SUDHL5 (cell line): ENCODE measurements around a stretch of chr3.

GRCh38 chr3:50258692-50259421, 10.1 kb upstream of the SEMA3B start:
- PRO-cap: no peak

GRCh38 chr3:50261308-50262120, 7.4 kb upstream of the SEMA3B start:
- PRO-cap: no peak

DNA sequence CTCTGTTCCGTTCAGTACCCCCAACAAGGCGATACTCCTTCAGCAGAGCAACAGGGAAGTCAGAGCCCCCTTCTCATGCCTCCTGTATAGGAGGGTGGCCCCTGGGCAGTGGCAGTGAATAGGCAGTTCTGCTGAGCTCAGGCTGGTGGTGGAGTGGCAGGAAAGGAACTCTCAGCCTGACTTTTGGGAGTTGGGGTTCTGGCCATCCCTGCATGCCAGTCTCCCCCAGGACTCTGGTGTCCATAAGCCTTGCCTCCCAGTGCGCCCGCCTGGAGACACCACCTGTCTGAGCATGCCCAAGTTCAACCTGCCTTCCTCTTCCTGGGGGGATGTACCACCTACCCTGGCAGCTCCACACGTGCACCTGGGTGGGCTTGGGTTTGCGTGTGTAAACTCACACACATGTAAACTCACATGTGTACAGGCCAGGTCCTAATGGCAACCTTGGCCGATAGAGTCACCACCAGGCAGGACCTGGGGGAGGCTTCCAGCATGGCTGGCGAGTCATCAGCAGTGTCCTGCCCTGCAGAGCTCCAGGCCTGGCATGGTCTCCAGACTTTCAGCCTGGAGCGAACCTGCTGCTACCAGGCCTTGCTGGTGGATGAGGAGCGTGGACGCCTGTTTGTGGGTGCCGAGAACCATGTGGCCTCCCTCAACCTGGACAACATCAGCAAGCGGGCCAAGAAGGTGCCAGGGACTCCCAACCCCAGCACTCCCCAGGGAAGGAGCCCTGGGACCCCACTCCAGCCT, 826 bp downstream of the SEMA3B start:
- PRO-cap: no peak

GRCh38 chr3:50449991-50451295, 53.0 kb downstream of the CACNA2D2 start:
- PRO-cap: no peak

- PRO-cap: no peak
Observed at GRCh38 chr3:50530233-50530989, 27.0 kb upstream of the CACNA2D2 start.

- PRO-cap: no peak
Observed at GRCh38 chr3:50581469-50581953, 12.2 kb downstream of the HEMK1 start.

- PRO-cap: no peak
Observed at GRCh38 chr3:50606602-50607529, 4.7 kb downstream of the CISH start.

GRCh38 chr3:50657808-50658478, 16.8 kb upstream of the DOCK3 start:
- PRO-cap: no peak

GRCh38 chr3:51413224-51413598, 22.1 kb downstream of the RBM15B start:
- PRO-cap: no peak

DNA sequence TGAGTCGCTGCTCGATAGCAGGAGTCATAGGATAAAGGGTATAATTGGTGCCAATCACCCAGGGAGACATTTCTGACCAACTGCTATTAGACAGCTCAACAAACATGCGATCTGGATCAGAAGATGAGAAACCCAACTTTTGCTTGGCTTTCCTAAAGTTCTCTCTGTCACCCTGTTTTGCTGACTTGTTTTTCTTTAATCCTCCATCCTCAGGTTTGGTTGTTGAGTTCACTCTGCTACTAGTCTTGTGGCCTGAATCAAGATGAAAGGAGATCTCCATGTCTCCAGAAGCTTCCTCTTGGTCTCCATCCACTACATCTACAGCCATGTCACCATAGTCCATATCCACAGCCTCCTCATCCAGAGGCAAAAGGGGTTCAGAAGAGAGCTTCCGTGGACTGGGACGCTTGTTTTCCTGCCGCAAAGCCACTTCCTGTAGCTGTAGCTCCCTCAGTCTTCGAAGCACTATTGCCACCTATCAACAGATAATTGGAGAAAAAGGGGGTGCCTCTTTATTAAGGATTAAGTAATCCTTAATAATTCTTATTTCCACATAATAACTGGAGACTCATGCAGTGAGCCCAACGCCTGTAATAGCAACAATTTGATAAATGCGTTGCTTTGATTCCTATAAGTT, 50.5 kb downstream of the RBM15B start:
- PRO-cap: no peak

DNA sequence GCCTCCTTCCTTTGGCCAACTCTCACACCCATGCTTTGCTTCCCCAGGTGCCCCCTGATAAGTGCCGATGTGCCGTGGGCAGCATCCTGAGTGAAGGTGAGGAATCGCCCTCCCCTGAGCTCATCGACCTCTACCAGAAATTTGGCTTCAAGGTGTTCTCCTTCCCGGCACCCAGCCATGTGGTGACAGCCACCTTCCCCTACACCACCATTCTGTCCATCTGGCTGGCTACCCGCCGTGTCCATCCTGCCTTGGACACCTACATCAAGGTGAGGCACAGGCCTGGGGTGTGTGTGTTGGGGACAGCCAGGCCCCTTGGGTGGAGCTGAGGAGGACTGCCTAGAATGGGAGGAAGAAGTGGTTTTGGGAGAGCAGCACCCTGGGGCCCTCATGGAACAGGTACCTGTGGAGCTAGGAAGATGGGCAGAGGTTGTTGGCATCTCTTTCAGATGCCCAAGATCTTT, 13.3 kb downstream of the TEX264 start:
- PRO-cap: no peak

DNA sequence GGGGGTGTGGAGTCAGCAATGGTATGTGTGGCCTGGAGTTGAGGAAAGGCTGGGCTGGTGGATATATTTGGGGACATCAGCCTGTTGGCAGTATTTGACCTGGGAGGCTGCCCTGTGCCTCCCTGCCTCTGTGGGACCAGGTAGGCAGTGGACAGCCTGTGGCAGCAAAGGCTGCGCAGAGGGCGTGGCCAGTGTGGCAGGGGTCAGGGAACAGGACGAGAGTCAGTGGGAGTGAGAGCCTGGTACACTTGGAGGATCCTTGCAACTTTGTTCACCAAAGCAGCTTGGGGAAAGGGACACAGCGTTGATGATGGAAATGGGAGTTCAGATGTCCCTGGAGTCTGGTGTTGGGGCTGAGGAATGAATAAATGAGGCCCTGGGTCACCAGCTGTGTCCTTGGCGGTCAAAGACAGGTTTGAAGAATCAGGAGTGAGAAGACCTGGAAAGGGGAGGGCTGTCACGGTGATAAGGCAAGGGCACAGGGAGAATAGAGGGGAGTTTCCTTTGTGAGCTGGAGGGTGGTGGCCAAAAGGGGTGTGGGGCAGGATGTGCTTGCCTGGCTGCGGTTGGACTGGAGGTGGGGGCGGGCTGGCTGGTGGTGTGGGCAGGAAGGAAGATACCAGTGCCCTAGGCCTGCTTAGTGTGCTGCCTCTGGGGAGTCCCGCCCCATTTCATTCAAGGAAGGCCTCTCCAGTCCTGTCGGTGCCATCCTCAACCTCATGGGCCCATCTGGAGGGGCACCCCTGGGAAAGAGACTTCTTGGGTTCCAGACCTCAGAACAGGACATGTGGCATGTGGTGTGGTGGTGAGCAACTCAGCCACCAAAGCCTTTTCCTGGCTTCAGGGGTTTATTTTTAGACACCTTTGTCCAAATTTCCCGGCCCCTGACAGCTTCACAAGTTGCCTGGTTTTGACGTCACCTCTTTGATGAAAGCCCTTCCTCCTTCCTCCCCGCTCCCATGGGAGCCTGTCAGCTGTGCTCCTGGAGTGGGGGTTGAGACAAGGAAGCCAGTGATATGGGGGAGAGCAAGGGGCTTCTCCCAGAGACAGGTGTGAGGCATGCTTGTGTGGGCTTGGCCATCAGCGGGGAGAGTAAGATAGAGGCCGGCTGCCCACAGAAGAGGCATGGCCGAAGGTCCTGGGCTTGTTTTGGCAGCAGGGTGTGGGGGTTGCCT, 15.4 kb downstream of the TEX264 start:
- PRO-cap: no peak

DNA sequence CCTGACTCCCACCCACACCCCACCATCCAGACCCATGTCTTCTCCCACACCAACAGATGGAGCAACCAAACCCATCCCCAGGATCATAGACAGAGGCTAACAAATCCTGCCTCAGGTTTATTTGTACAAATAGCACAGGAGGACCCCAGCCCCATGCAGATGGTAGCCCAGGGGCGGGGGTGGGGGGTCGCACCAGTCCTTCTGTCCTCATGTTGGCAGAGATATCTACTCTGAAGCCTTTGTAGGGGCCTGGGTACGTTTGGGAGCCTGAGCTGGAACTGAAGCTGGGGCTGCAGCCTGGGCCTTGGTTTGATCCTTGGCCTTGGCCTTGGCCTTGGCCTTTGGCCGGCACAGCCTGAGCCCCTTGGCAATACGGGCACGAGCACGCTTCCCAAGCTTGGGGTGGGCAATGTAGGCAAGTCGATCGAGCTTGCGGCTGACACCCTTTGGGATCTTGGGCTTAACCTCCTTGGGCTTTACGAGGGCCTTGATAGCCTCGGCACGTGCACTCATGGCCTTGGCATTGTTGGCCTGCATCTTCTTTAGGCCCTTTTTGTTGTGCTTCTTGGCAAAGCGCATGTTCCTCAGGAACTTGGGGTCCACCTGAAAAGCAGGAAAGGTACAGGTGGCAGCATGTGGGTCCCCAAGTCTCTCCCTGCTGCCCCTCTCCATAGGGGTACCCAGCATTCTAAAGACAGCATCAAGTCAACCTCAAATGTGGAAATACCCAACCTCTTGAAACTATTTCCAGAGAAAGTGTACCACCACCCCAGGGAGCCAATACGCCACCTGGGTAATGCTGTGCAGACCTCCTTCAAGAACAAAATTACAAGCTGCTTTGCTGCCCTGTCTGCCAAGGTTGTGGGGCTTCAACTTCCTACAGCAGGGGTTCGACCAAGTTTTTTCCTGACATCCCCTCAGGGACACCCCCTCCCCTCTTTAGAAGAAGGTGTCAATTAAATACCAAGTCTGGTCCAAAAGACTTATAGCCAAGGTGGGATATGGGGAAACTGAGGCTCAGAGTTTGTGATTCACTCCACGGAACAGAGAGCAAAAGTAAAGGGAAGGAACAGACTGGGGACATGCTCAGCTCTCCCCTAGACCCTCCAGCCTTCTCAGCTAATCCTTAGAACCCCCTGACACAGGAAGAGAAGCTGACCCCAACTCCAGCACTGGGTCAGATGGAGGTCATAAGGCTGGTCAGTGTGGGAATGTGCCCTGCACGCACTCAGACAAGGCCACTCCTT, 1.7 kb downstream of the RPL29 start:
- PRO-cap: no peak

- PRO-cap: no peak
Observed at GRCh38 chr3:52053815-52054544, 2.4 kb downstream of the DUSP7 start.

- PRO-cap: no peak
Observed at GRCh38 chr3:52177414-52178094, 20.4 kb upstream of the ALAS1 start.

DNA sequence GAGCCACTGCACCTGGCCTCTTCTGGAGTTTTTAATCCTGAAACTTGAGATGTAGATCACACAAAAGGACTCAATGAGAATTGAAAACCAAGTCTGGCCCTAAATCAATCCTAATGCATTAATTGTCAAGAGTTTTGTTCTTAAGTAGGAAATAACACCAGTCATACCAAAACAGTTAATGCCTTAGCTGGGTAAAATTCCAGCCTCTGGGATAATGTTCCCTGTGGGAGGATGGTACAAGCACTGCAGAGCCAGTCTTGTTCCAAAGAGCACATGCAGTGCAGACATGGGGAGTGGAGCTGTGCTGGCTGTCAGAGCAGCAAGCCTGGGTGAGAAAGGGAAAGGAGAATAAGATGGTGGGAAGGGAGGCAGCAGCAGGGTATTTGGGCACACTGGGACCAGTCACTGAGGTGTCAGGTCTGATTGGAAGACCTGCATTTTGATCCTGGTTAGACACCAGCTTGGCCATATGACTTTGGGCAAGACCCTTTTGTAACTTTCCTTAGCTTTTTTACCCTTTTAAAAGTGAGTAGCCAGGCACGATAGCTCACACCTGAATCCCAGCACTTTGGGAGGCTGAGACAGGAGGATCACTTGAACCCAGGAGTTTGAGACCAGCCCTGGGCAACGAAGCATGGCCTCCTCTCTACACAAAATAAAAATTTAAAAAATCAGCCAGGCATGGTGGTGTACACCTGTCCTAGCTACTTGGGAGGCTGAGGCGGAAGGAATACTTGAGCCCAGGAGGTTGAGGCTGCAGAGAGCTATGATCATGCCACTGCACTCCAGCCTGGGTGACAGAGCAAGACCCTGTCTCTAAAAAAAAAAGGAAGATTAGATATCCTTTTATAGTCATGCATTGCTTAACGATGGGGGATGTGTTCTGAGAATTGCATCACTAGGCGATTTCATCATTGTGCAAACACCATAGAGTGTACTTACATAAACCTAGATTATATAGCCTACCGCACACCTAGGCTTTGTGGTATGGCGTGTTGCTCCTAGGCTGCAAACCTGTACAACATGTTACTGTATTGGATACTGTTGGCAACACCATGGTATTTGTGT, 12.3 kb downstream of the ALAS1 start:
- PRO-cap: no peak

- PRO-cap: bidirectional peak, plus-strand start at chr3:52240646, minus-strand start at chr3:52240680
Observed at GRCh38 chr3:52240016-52240860, 1.3 kb upstream of the TWF2 start.

GRCh38 chr3:52243748-52244784, 1.5 kb upstream of the PPM1M start:
- PRO-cap: no peak

- PRO-cap: no peak
Observed at GRCh38 chr3:52253698-52254712, 8.4 kb downstream of the PPM1M start.

DNA sequence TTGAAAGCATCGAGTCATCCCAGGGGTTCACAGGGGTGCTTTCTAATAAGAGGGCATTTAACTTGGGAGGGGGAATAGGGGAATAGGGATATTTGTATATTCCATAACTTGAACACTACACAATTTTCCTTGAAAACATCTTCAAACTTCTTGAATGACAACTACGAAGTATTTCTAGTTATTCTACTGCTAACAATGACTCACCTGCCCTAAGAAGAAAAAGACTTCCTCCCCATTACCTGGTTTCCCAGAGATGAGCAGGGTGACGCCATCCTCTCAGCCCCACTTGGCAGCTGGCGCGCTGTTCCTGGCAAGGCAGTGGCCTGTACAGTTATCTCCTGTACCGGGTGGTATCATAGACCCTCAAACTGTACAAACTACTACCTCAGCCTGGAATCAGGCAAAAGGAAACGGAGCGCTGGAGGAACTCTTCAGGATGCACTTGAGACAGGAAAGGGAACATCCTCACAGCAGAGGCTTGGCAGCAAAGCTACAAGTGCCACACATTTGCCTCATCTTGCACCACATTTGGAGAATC, 10.4 kb downstream of the WDR82 start:
- PRO-cap: no peak